ENCODE data around the genes RNASET2 and GPR31.

GRCh38 chr6:165774811-165775367 lies 111.8 kb upstream of the PDE10A start:
- PRO-cap: no peak

DNA sequence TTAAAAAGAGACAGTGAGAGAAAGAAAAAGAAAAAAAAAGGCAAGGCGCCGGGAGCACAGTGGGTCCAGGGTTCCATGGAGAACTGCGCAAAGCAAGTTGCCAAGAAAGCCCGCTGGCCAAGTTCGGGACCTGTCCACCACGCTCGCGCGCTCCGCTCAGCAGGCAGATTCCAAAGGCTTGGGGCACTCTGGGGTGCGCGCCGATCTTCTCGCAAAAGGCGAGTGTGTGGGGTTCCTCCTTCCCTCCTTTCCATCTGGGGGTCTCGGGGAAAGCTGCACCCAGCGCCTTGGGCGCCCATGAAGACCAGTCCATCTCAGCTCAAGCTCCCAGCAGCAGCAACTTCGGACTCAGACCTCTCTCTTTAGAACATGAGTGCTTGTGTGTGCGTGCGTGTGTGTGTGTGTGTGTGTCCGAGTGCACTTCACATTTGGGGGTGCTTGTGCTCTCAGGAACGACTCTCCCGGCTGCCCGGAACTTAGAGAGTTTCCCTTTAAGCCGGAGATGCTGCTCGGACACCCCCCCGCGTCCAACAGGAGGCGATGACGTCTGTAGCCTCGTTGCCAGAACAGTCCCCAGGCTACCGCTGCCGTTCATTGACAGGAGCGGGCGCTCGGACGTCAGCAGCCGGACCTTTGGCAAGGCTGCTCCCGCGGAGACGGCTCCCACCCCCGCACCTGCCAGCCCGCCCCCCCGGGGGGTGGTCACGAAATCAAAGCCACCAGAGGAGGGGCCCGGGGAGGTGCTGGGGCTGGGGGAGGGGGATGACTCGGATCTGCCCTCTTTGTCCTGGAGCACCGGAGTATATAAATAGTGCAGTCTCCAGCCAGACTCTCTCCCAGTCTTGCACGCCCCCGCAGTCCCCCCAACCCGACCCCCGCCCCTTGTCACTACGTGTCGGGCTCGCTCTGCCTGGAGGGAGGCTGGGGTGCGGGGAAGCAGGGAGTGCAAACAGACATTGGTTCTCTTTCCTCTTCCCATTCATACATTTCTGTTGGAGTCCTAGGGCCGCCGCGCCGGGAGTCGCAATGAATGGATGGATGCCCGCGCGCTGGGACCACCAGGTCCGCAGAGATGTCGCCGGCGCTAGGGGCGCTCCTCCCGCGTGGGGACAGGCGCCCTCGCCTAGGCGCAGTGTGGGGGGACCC lies 179.7 kb downstream of the TBXT start:
- PRO-cap: no peak

GRCh38 chr6:166351818-166352538 lies 9.6 kb upstream of the SFT2D1 start:
- PRO-cap: no peak

GRCh38 chr6:166379906-166380263 lies 2.9 kb downstream of the MPC1 start:
- PRO-cap: no peak

DNA sequence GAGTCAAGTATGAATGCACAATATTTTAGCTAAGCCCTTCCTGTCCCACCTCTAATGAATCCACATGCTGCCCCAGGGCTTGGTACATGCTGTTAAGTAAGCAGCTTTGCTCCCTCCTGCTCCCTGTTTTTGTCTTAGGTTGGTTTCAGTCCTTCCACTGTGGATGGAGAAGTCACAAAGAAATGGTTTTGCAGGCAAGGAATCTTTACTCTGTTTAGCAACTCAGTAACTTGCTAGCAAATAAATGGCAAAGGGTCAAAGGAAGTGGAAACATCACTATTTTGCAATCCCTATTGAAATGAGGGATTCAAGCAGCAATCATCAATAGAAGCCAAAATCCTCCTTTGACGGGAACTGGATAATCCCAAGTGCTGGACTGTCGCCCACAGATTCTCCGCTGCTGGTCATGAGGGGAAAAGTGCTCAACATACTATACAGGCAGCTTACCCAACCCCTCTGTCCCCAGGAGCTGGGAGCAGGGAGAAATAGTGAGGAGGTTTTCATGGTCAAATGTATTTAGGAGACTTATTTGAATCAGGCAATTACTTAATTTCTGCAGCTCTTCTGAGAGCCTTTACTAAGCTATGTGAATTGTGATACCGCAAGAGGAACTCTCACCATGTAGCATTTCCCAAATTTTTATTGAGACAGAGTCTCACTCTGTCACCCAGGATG lies 5.2 kb upstream of the MPC1 start:
- PRO-cap: no peak

GRCh38 chr6:166441090-166441754 lies 58.5 kb upstream of the MPC1 start:
- PRO-cap: no peak

- PRO-cap: no peak
Observed at GRCh38 chr6:166575196-166575571, 11.3 kb downstream of the RAMACL start.

DNA sequence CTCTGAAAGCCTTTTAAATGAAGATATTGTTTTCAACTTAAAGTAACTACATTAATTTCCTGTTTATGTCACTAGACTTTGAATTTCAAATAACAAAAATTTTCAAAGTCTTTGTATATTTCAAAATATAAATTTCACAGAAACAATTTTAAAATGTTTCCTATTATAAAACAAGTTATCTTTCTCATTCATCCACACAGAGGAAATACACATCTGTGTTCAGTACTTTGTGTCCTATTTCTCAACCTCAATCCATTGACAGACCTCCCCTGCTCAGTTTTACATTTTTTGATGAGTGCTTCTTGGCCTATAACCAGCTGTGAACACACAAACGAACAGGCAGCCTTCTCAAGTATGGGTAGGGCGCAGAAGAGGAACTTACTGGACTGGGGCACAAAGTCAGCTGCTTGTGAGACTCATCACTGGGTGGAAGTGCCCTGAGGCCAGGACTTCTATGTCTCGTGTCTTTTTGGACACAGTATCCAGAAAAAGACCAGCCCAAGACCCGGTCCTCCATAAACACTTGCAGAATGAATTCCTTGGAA lies 2.8 kb downstream of the RPS6KA2 start:
- PRO-cap: no peak

GRCh38 chr6:166628522-166628976 lies 1.5 kb upstream of the RPS6KA2 start:
- PRO-cap: no peak

- PRO-cap: no peak
Observed at GRCh38 chr6:166640324-166640921, 13.4 kb upstream of the RPS6KA2 start.

DNA sequence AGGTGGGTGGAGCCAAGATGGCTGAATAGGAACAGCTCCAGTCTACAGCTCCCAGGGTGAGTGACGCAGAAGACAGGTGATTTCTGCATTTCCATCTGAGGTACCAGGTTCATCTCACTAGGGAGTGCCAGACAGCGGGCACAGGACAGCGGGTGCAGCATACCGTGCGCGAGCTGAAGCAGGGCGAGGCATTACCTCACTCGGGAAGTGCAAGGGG lies 161.7 kb upstream of the RPS6KA2 start:
- PRO-cap: no peak

GRCh38 chr6:166862743-166863211 lies 93.6 kb downstream of the RNASET2 start:
- PRO-cap: no peak

DNA sequence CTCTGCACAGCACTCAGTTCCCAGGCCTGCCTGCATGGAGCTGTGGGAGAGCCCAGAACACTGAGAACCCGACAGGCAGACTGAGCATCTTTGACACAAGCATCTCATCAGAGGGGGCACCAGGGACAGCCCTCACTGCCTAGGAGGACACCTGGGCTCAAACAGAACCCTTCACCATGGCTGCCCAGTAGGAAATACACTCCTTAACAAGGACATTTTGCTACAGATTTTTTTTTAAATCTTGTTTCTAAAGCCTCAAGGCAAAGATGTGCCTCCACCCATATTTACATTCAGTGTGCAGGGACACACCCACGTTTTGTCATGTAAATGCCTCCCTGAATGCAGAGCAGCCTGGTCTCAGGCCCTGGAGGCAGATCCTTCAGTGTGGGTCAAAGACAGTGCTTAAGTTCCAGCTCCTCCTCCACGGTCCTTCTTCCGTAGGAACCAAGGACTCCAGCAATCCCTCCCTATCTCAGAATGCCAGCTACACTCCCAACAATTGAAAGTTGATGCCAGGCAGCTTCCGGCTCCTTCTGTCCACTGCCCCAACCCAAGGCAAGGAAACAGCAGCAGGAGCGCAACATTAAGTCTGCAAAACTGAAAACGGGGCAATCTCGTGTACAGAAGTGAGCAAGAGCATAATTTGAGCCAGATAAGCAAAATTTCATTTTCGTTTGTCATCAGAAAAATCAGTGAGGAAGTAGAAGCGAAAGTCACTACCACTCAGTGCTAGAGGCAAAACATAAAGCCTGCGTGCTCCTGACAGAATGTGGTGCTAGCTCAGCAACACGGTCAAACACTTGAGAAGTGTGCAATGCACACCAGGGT lies 6.3 kb downstream of the RNASET2 start:
- PRO-cap: no peak

DNA sequence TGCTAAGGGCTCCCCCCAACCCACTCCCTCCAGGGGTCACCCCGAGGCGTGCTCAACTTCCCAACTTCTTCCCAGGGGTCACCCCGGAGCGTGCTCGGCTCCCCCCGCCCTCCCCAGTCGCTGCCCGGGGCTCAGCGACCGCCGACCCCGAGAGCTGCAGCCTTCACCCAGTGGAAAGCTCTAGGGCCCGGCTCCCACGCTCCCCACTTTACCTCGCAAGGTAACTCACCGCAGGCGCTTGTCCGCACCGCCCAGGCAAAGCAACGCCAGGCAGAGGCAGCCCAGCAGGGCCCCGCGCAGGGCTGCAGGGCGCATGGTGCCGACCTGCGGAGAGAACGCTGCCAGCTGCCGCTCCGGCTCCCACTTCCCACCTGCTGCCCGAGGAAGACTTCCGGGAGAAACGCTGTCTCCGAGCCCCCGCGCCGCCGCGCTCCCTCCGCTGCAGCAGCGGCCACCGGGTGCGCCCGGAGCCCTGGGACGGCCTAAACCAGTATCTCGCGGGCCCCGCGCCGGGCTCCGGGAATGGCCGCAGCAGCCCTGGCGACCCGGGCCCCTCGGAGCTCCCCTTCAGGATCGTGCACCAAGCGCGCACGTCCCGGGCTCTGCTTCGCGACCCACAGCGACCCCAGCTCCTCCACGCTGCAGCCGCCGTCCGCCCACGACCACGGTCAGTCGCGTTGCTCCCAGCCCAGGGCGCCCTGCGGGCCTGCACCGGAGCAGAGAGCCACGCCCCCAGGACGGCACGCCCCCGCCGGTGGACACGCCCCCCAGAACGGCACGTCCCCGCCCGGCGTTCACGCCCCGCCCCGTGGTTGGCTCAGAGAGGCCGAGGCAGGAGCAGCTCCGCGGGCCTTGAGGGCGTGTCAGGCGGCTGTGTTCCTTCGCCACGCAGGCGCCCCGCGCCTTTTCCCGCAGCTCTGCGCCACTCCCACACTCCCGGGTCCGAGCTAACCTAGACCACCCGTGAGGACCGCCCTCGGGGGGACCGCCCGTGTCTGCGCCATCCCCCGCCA lies at the start of gene RNASET2:
Gene RNASET2, minus strand, starts transcription at position 683 of the 1,013 bp plus-strand sequence.
- PRO-cap: bidirectional peak, plus-strand start at position 812 of the sequence, minus-strand start at position 666 of the sequence

DNA sequence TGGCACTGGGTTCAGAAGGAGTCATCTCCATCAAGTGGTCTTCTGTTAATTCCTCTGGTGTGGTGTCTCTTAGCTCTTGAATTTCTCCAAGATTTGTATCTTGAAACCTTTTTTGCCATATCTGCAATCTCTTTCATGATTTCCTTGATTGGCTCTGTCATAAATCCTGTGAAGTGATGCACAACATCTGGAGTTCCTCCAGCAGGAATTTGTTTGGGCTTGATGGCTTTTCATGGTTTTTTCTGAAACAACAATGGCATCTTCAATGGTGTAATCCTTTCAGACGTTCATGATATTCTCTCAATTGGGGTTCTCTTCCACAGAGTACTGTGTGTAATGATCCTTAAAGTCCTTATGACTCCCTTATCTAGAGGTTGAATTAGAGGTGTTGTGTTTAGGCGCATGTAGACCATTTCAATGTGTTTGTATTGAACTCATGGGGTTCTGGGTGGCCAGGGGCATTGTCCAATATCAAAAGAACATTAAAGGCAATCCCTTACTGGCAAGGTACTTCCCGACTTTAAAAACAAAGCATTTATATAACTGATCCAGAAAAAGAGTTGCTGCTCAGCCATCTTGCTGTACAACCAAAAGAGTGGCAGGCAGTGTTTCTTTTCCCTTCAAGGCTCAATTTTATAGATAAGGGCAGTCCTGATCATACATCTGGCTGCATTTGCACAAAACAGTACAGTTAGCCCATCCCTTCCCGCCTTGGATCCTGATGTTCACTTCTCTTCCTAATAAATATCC lies 4.1 kb upstream of the CEP43 start:
- PRO-cap: no peak

- PRO-cap: no peak
Observed at GRCh38 chr6:167047535-167047998, 48.4 kb downstream of the CEP43 start.

- PRO-cap: no peak
Observed at GRCh38 chr6:167098793-167099292, 24.1 kb upstream of the CCR6 start.

DNA sequence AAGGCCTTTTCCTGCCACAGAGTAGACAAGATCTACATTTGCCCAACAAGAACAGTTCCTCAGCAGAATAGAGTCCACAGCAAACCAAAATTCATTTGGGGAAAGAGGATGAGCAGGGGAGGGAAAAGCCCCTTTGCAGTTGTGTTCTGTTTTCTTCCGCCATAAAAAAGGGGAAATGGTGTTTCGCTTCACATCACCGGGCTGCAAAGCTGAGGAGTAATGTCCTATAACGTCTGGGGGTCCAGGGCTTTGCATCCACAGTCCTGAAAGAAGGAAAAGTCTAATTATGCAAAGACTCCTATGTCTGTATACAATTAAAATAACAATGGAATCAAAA lies at the start of gene GPR31:
Gene GPR31, minus strand, starts transcription at position 69 of the 337 bp plus-strand sequence.
- PRO-cap: no peak

- PRO-cap: no peak
Observed at GRCh38 chr6:167284876-167285604, 6.1 kb upstream of the UNC93A start.

GRCh38 chr6:167310225-167310495 lies 14.7 kb upstream of the TTLL2 start:
- PRO-cap: no peak